ENCODE results near the genes B4GALT1 and AQP3.

DNA sequence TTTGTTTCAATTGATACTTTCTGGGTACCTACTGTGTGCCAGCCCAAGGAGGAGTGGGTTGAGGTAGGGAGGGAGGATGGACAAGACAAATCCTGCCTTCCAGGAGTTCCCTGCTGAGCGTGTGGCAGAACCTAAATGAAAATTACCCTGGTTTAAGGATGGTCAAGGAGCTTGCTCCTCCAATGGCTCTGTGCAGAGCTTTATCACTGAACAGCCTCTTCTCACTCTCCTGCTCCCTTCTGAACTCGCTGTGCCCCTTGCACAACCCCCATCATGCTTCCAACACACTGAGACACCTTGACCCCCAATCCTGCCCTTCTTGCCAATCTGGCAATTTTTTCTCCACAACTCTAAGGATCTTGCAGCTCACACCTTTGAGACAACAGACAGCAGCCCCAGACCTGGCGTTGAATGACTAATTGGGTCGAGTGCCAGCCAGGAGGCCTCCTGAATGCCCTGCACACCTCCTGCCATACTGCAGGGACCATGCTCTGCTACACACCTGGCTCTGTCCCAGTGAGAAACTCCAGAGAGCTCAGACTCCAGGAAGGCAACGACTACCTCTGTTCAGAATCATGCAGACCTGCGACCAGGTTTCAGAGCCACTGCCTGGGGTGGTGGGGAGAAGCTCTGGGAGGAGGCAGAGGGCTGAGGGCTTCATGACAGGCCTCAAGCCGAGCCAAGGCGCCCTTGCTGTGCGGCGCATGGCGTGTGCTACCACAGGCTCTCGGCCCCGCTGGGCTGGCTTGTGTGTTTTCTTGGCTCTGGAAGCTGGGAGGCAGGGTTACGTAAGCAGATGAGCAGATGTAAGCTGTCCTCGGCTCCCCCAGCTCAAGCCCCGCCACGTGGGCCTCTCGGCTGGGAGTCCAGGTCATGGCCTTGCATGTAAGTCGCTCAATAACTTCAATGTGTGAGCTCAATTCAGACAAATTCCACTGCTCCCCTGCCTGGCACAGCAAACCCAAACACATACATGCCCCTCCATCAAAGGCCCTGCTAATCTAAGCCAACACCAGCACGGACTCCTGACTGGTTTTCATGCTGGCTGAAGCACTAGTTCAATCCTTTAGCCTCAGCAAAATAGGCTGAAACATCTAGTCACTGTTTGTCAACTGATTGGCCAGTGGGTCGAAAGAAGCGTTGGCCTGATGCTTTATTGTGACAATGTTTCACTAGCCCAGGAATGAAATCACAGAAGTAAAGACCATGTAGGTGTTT lies 27.6 kb downstream of the B4GALT1 start:
- RRBS = no CpG with 5 or more reads among the region's 22 CpGs

- RRBS = no CpG with 5 or more reads among the region's 15 CpGs
Observed at GRCh38 chr9:33162373-33163475, 4.4 kb downstream of the B4GALT1 start.

DNA sequence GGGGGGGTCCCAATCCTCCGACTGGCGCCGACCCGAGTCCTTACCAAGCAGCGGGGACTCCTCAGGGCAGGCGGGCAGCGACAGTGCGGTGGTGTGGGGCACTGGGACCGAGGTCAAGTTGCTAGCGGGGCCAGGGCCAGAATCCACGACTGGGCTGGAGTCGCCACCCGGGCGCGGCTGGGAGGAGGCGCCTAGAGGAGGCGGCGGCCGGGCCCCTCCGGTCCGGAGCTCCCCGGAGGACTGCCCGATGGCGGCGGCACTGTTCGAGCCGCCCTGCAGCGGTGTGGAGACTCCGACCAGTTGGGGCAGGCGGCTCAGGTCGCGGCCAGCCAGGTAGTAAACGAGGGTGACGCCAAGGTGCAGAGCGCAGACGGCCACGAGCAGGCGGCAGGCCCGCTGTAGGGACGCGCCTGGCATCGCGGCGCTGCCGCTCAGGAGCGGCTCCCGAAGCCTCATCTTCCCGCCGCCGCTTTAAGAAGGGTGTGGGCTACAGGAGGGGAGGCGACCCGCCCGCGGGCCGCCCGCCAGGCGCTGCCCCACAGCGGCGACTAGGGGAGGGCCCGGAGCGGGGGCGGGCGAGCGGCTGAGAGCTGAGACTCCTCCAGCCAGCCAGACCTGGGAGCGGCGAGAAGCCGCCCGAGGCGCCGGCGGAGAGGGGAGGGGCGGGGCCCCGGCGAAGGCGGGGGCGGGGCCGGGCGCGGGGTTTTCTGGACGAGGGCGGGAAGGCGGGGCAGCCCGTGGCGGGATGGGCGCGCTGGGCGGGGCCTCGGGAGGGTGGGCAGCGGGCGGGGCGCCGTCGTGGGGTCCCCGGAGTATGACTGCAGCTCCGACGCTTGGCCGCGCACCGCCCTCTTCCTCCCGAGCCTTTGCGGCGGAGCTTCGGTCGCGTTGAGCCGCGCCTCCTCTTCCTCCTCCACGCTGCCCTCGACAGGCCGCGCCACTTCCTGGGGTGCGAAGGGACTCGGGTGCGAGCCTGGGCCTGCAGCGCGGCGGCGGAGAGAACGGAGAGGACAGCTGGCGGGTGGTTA lies at the start of gene B4GALT1:
Gene B4GALT1, minus strand, starts transcription at position 623 of the 1,028 bp plus-strand sequence.
- RRBS = under 1% methylated on average over 24 of the region's 120 CpGs

DNA sequence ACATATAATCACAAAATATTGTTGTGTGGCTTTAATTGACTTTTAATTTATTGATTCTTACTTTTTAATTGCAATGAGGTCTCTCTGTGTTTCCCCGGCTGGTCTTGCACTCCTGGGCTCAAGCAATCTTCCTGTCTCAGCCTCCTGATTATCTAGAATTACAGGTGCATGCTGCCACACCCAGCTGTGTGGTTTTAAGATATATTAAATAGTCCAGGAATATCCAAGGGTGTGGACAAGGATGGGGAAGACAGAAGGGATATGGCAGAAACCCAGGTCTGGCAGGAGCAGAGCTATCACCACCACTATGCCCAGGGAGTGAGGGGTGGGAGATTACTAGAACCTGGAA lies 30.9 kb upstream of the SPINK4 start:
- RRBS = no CpG with 5 or more reads among the region's 1 CpG

DNA sequence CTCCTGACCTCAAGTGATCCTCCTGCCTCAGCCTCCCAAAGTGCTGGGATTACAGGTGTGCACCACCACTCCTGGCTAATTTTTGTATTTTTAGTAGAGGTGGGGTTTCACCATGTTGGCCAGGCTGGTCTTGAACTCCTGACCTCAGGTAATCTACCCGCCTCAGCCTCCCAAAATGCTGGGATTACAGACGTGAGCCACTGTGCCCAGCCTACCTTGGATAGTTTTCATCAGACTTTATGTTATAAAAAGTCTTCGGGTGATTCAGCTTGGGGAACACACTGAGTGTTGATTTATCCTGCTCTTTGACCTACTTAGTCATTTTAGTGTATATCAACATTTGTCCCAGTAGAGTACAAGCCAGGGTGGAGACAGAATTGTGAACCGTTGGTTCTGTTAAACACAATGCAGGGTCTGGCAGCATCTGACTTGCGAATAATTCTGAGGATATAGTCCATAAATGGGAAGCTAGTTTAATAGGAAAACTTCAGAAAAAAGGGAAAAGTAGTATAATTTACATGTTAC lies 39.6 kb downstream of the NFX1 start:
- RRBS = no CpG with 5 or more reads among the region's 5 CpGs

DNA sequence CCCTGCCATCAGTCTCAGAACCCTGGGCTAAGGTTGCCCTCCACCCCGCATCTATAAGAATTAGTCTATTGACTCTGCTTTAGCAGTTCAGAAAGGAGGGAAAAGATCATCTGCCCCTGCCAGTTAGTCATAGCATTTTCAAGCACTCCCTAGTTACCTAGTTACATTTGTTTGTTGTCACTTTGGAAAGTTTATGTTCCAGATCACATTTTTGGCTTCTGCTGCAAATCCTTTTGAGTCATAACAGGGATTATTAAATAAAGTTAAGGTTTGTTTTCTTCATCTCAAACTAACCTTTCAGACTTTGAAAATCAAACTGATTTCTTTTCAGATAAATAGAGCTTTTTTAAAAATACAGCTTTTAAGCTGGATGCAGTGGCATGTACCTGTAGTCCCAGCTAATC lies 52.0 kb downstream of the AQP7 start:
- RRBS = no CpG with 5 or more reads among the region's 1 CpG

GRCh38 chr9:33386648-33386951 lies 15.8 kb downstream of the AQP7 start:
- RRBS = no CpG with 5 or more reads among the region's 11 CpGs

DNA sequence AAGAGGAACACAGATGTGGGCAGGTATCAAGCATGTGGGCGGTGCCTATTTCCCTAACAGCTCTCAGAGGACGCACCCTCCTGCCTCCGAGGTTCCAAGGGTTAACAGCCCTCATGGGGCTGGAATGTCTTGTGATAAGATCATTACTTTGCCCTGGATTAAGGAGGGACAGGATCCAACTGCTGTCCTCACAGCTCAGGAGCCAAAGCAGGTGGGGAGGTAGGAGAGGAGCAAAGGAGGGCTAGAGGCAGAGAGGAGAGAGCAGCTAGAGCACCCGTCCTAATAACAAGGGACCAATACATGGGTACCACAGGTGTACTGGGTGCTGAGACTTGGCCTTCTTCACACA lies 9.9 kb downstream of the AQP7 start:
- RRBS = no CpG with 5 or more reads among the region's 4 CpGs

DNA sequence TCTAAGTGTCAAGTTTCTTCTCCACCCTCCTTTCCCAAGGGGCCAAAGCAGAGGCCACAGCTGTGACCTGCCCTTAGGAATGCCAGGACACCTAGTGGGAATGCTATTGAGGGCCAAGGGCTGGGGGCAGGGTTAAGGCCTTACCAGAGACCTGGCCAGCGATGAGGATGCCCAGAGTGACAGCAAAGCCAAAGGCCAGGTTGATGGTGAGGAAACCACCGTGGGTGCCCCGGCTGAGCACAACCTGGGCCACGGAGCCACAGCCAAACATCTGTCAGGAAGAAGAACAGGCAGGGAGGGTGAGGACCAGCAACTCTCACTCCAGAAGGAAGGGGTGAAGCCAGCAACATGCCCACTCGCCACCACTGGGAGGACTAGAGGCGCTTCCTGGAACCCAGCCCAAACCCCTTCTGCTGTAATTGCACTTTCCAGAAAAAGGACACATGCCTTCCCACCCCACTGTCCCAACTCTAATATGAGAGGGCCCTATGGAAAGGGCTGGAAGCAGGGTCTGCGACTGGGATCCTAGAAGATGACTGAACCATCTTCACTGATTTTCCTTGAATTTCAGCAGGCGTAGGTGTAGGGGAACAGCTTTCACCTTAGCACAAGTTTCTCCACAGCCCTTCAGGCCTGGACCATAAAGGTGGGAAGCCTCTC lies 3.6 kb downstream of the AQP3 start:
- RRBS = no CpG with 5 or more reads among the region's 8 CpGs

DNA sequence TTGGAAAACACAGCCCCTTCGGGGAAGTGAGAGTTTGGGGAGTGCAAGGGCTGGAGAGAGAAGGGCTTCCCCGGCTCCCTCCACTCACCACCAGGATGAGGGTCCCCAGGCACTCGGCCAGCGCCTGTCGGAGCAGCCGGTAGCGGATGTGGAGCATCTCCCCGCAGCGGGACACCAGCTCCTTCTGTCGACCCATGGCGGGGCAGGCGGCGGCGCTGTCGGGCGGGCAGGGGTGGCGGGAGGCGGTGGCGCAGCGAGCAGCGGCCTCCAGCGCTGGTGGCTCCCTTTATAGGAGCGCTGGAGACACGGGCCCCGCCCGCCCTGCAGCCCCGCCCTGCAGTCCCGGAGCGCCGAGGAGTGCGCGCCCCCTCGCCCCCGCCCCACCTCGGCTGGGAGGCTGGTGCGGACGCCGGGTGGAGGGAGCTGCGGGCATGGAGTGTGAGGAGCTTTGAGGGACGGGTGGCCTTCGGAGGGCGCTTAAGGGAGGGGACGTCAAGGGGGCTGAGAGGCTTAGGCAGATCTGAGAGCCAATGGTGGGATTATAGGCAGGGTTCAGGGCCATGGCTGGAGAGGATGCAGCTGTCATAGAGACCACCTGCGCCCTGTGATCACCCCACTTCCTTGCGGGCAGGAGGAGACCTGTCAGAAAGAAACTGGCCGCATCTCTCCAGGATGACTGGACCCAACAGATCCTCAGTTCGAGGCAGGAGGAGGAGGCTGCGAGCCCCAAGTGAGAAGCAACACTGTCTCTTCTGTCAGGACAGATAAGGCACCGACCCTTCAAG lies at the start of gene AQP3:
Gene AQP3, minus strand, starts transcription at position 259 of the 785 bp plus-strand sequence.
- RRBS = 3% methylated on average over 16 of the region's 49 CpGs

DNA sequence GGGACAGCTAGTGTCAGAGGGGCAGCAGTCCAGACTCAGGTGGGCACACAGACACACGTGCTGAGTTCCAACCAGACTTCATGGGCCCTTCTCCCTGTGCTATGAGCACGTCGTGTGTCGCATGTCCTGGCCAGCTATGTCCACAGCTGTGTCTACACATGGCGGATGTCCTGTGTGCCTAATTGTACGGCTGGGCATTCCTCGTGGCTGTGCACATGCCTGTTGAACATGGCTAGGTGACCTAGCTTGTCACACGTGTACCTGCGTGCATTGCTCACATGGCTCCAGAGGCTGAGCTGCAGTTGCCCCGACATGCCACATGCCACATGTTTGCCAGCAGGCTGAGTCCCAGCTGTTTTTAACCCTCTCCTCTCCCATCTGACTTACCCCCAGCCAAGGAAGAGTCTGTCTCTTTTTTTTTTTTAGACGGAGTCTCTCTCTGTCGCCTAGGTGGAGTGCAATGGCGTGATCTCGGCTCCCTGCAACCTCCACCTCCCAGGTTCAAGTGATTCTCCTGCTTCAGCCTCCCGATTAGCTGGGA lies 797 bp upstream of the AQP3 start:
- RRBS = no CpG with 5 or more reads among the region's 15 CpGs

DNA sequence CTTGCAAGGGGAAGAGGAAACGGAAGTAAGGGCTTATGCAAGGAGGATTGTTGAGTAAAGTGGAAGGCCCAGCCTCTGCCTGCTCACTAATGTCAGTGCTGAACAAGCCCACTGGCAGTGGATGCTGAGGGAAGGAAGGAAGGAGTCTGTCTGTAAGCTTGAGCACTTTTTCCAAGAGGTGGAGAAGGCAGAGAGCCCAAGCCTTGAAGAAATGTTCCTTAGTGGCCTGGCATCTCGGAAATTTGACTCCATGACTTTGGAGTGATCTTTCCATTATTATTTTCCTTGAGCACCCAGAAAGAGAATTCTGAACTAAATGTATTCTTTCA lies 35.6 kb upstream of the PRSS3 start:
- RRBS = no CpG with 5 or more reads among the region's 2 CpGs

DNA sequence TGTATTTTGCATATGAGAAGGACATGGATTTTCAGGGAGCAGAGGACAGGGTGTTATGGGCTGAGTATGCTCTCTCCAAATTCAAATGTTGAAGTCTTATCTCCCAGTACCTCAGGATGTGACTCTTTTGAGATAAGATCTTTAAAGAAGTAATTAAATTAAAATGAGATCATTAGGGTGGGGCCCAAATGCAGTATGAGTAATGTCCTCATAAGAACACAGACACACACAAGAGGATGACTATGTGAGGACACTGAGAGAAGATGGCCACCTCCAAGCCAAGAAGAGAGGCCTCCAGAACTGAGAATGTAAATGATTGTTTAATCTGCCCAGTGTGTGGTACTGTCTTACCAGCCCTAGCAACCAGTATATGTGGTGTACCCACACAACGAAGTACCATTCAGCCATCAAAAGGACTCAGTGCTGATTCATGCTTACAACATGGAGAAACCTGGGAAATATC lies 24.9 kb upstream of the PRSS3 start:
- RRBS = no CpG with 5 or more reads among the region's 1 CpG

DNA sequence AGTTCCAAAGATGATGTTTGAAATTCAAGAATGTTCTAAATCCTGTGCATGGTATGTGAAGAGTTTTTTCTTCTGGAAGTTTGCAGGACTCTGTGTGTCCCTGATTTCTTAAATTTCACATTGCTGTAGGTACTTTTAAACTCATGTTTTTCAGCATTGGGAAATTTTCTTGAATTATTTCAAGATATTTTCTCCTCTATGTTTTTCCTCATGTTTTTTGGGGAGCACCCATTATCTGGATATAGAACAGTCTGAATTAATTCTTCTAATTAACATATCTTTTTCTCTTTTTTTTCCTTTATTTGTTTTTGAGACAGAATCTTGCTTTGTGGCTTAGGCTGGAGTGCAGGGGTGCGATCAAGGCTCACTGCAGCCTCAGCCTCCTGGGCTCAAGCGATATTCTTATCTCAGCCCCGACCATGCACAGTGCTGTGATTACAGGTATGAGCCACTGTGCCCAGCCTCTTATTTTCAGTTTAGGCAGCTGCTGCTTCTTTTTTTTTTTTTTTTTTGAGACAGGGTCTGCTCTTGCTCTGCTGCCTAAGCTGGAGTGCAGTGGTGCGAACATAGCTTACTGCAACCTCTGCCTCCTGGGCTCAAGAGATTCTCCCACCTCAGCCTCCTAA lies 20.1 kb downstream of the UBE2R2 start:
- RRBS = no CpG with 5 or more reads among the region's 4 CpGs

DNA sequence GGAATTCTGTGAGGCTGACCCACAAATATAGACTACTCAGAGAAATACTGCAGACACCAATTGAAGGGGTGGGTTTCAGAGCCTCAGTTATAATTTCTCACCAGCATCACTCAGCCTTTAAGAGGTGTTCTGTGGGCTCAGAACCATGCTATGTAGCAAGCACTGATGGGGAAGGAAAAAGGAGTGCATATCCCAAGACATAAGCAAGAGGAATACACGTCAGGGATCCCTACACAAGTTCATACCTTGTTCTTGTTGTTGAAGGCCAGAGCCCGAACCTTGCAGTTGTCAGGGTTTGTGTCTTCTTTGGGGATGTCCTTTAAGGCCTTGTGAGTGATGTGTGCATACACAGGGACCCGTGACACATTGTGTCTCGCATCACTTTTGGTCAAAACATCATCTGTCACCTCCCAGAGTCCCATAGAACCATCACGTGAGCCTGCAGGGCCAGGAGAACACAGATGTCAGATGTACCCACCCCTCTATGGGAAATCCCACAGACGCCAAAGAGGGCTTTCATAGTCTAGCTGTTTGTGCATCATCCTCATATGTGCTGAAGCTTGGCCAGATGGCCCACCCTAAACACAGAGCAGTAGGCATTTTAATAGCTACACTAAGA lies 28.3 kb downstream of the DCAF12 start:
- RRBS = no CpG with 5 or more reads among the region's 6 CpGs

GRCh38 chr9:34158170-34158931 lies 20.5 kb upstream of the UBAP1 start:
- RRBS = no CpG with 5 or more reads among the region's 8 CpGs

DNA sequence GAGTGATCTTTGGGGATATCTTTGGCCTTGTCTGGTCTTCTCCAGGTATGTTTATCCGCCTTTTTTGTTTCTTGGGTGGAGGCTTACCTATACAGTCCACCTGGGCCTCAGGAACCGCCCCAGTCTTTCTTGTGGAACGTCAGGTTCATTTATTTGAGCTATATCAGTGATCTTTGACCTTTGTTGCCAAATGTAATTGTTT lies 765 bp downstream of the UBAP1 start:
- RRBS = no CpG with 5 or more reads among the region's 3 CpGs

DNA sequence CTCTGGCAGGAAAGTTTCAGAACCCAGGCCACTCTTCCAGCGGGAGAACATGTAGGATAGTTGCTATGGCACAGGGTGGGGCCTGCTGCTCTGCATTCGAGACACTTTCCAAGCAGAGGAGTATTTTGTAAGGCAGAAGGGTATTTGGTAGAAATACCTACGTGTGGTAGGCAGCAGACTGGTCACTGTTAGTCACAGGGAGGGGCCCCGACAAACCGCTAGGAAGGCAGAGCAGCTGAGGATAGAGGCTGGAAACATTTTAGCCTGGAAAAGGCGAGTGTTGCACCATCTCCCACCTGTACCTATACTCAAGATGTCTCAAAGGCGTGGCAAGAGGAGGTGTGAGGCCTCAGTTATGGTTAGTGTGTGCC lies 74.5 kb downstream of the KIF24 start:
- RRBS = no CpG with 5 or more reads among the region's 7 CpGs

- RRBS = no CpG with 5 or more reads among the region's 4 CpGs
Observed at GRCh38 chr9:34332417-34333039, 3.2 kb downstream of the NUDT2 start.

DNA sequence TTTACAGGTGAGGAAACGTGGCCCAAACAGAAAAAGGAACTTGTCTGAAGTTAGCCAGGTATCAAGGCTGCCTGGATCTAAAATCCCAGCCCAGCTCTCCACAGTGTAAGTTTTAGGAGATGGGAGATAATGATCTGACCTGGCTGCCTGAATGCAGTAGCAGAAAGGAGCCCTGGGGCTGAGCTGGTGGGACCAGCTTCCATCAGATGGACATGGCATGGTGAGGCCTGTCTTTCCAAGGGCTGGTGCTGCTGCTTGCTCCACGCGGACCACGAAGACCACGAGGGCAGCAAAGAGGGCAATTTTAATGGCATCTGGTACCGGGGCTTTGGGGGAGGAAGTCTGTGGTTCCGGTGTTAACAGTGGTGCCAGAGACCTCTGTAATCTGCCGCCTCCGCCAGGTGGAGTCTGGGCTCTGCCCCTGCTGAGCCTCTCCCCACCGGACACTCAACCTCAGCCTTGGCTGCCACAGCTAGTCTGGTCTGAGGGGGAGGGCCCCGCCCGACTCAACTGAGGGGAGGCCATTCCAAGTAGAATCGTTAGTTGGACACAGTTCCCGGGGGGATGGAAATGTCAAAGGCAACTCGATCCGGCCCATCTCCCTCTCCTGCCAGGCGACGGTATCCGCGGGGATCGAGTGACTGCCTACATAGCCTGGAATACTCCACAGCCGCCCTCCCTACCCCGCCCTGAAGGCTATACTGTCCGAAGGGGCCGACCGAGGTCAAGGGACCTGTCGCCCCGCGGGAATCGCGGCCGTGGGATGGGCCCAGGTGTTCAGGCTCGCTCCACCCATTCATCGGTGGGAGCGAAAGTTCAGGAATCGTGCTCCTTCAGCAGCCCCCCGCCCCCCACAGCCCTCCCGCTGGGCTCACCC lies 542 bp downstream of the MYORG start:
- RRBS = 11% methylated on average over 4 of the region's 38 CpGs

All from AG10803 (cell line).